H9 (cell line): ENCODE measurements around a stretch of chr5.

DNA sequence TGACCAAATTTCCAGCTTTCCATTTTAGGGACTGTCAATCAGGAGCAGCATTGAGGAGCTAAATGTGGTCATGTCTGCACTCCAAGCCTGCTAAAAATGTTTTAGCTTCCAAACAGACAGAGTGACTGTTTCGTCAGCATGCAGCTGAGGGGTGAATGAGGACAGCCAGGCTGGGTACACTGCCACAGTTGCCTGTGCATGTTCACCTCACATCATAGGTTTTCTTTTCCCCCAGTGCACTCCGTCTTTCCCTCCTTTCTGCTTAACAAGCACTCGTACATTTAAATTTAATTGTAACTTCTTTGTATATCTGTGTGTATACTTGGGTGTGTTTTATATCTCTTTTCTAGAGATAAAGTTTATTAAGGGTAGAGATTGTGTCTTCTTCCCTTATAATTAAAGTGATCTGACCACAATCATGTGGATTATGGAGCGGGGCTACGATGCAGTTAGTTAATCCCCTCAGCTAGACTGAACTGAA lies 138.0 kb downstream of the ARRDC3 start:
- PRO-cap: no peak

DNA sequence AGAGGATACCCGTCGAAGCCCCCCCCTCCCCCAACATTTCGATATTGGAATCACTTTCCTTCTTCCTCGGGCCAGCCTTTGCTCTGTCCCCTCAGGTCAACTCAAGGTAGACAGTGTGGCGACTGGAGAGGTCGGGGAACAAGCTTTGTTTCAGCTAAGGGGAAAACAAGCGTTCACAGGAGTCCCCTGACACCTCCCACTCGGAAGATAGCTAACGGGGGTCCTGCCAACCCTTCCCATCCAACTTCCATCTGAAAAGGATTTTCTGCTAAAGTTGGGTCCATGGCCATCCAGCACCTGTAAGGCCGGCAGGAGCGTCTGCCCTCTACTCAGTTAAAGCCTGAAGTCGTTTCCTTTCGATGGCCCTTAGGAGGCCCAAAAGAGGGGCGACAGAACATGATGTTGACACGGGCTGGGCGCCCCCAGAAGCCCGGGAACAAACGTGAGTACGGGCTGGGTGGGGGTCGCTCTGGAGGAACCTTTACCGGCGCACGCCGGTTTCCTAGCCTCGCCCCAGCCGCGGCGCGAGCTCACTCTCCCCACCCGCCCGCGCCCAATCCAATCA lies 2.6 kb downstream of the ARRDC3 start:
- PRO-cap: bidirectional peak, plus-strand start outside the sequence, minus-strand start at position 537 of the sequence

- PRO-cap: no peak
Observed at GRCh38 chr5:91383865-91384135, 683 bp upstream of the ARRDC3 start.

GRCh38 chr5:93359017-93359547 lies 223.9 kb upstream of the NR2F1 start:
- PRO-cap: no peak

DNA sequence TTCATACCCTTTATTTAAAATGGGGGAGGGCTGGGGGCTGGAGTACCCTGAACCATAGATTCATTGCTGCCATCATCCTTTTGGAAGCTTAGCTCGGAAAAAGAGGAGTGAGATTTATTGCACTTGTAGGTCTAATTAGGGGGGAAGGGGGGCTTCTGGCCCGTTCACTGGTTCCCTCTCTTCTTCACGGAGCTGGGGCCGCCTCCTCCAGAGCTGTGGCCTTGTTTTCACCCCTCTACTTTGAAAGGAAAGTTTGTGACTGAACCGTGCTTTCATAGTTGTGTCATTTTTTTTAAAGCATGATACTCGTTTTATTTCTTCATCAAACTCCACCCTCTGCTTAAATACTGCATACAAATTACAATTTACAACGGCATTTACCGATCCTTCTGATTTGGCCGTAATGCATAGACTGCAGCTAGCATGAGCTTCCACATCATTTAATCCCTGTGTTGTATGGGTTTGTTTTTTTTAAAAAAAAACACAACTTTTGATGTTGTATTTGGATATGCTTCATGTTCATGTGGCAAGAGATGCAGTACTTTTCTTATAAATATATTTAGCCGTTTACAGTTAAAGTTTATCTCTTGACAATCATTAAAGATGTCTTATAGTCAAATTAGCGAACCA lies 3.0 kb downstream of the NR2F1 start:
- PRO-cap: no peak

- PRO-cap: no peak
Observed at GRCh38 chr5:93607778-93608253, 24.8 kb downstream of the NR2F1 start.

- PRO-cap: bidirectional peak, plus-strand start at chr5:95178308, minus-strand start at chr5:95178053; unidirectional peak, minus-strand start at chr5:95178546
Observed at GRCh38 chr5:95177932-95178658, 106.8 kb downstream of the MCTP1 start.

DNA sequence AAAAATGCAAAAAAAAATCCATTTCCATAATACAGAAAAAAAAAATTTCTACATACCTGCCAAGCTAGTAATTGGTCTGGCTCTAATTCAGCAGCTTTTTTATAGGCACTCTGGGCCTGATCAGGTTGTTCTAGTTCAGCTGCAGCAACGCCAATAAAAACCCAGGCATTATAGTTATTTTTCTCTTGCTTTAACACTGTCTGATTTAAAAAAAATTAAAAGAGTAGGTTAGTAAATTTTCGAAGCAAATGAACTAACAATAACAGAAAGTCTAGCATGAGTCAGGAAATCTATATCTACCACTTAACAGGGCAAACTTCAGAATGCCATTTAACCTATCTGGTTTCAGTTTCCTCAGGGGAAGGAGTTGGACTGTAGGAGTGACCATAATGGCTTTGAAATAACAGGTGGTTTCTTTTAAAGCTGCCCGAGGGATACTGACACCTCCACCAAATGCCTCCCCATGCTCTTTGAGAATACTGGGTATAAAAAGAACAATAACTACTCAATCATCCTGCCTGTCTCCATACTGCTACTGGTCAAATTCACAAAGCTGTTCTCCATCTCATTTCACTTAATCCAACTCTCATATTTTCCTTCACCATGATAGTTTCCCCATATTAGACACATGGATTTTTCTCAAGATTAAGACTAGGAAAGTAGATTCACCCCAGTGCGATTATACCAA lies 11.5 kb downstream of the SKIC3 start:
- PRO-cap: no peak

DNA sequence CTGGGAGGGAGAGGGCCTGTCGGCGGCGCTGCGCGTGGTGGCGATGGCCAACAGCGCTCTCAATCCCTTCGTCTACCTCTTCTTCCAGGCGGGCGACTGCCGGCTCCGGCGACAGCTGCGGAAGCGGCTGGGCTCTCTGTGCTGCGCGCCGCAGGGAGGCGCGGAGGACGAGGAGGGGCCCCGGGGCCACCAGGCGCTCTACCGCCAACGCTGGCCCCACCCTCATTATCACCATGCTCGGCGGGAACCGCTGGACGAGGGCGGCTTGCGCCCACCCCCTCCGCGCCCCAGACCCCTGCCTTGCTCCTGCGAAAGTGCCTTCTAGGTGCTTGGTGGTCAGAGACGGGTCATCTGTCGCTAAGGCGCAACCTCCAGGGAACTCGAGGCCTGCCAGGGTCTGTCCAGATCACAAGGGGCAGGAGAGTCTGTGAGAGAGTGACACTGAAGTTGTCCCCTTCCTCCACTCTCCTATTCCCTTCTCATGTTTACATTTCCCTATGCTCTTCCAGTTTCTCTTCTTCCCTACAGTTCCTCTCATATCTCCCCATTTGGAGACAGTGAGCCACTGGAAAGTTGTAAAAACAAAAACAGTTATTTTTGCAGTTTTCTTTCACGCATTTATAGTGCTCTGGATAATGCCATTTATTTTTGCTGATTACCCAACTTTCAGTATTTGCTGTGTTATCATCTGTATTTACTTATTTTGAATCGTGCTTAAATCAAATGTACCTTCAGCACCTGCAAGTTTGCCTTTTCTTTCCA lies 1.6 kb downstream of the GPR150 start:
- PRO-cap: unidirectional peak, minus-strand start at position 98 of the sequence

- PRO-cap: no peak
Observed at GRCh38 chr5:95727735-95728284, 3.3 kb upstream of the RHOBTB3 start.

DNA sequence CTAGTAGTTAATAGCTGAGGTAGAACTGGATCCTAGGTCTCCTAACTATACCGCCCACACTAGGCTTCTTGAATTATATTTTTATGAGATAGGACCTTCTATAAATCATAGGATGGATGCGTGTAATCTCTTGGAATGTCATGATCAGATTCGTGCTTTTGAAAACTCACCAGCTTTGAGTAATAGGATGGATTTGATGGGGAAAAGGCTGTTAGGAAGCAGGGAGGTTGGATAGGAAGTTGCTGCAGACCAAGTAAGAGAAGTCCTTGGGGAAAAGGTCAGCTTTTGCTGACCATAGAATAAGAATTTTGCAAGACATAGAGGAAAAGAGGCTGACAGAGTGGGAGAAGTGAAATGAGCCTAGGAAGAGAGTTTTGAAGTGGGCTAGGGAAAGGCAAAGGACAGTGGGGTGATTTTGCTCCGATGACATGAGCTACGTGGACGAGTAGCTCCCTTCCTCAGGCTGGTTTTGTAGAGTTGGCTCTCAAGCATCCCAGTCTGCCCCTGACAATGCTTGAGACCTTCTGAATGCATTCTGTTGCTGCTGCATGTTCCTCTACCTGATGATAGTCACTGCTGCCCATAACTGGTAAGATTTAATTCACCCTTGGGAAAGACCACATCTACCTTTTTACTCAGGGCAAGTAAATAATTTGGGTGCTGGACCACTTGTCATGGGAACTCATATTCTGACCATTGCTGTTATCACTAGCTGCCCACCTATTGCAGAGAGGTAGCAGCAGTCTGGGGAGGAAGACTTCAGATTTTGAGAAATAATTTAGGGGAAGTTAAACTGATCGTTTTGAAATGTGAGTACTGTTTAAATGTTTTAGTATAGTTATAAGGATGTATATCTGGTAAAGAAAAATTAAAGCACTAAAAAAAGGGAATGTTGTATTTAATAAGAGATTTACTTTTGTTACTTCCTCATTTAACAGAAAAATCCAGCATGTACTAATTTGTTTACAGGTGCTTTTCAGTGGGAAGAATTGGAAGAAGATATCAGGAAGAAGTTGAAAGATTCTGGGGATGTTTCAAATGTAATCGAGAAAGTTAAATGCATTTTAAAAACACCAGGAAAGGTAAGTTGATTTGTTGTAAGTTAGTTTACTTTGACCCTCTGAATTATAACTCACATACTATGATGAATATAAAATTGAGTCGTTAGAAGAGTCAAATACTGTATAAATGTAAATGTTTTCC lies 31.8 kb downstream of the RHOBTB3 start:
- PRO-cap: no peak

DNA sequence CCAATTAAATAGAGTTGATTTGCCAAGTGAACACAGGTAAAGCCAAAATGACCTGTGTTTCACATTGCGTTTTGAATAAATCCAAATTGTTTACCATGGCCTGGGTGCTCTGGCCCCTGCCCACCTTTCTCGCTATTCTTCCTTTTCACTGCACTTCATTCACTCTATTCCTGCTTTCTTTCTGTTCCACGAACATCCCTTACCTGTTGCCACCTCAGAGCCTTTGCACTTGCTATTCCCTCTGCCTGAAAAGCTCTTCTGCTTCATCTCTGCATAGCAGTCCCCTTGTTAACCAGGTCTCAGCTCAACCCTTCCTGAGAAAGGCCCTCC lies 6.8 kb downstream of the GLRX start:
- PRO-cap: no peak

GRCh38 chr5:95821154-95821806 lies 1.2 kb downstream of the GLRX start:
- PRO-cap: no peak

DNA sequence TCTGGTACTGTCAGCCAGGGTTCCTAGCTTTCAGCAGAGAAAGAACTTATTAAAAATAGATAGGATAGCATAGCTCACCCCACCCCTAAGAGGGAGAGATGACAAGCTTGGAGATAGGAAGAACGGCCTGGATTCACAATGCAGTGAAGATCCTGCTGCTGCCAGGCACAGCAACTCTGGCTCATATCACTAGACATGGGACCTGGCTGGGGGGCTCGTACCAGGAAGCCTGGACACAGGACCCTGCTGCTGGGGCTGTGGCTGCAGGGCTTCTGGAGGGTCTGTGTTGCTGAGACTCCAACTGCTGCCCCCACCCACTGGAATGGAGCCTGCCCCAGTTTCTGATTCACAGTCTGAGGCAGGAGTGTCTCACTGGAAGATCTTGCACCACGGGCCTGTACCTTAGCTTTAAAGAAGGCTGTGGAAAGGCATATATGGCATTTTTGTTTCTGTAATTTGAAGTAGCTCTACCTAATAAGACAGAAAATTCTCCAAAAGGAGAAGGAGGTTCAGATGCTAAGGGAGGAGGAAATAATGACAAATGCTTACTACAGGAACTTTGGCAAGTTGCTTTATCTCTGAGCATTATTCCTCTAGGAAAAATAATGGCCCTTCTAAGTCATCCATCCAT lies 31.0 kb upstream of the GLRX start:
- PRO-cap: no peak

DNA sequence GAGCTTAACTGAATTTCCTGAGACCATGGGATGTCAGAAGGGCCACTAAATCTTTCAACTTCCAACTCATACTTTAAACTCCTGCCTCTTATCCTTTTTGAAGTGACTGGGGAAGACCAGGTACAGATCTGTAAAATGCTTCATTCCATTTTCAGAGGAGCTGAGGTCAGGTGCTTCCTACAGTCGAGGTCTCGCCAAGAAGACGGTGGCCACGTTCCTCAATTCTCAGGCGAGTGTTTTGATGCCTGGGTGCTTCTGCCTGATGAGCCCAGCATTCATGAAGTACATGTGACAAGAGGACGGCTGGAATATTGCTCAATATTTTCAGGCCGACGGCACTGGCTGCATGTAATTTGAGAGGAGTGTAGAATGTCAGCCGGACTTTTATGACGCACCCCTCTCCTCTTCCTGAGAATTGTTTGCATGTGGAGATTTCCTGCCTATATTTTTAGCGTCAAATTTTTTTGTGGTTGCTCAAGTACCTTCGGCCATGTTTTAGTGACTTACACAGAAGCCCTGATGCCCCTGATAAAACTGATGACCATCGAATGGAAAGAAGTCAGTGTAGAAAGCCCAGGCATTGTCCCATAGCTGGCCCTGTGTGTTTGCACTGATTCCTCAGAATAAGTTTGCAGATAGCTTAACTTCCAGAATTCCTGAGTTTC lies 38.8 kb upstream of the GLRX start:
- PRO-cap: no peak

GRCh38 chr5:95862624-95863835 lies 40.5 kb upstream of the GLRX start:
- PRO-cap: no peak

DNA sequence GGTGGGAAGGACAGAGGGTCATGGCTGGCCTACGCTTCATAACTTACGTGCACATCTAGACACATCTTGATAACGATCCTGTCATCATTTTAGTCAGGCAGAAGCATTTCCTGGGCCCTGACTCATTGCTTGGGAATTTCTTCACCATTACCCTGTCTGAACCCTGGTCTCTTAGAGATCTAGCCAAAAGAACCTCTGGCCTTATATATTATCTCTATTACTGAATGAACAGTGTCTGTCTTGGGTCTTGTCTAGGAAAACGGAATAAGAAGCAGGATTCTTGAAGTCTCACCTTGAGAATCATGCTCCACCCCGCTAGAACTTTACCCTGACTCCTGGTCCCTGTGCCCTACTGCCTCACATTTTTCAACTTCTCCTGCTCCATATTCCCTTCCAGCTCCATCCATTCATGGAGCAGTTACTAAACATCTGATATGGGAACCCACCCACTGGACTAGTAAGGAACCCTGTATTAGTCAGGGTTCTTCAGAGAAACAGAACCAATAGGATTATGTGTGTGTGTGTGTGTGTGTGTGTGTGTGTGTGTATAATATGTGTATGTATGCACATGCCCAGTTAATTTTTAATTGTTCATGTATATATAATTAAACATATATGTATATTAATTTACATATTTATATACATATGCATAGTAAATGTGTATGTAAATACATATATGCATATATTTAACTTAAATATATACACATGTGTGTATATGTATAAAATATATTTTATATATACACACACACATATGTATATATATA lies 106.6 kb upstream of the ELL2 start:
- PRO-cap: unidirectional peak, minus-strand start at position 423 of the sequence

DNA sequence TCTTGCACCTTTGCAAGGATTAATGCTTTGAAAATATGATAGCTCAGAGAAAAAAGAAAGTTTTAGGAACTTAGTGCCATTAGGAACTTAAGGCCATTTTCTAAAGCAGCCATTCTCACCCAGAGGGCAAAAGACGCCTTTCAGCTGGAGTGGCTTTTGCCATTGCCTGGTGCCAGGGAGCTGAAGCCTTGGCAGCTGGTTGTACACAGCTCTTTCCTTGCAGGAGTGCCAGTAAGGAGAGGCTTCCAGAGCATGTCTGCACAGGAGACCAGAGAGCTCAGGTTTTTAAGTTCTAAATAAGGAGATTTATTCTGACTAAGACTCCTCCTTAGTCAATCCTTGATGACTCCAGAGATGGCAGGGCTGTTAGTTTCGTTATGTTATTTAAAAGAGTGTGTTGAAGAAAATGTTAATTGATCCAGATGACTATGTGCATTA lies 151.9 kb upstream of the ELL2 start:
- PRO-cap: no peak

DNA sequence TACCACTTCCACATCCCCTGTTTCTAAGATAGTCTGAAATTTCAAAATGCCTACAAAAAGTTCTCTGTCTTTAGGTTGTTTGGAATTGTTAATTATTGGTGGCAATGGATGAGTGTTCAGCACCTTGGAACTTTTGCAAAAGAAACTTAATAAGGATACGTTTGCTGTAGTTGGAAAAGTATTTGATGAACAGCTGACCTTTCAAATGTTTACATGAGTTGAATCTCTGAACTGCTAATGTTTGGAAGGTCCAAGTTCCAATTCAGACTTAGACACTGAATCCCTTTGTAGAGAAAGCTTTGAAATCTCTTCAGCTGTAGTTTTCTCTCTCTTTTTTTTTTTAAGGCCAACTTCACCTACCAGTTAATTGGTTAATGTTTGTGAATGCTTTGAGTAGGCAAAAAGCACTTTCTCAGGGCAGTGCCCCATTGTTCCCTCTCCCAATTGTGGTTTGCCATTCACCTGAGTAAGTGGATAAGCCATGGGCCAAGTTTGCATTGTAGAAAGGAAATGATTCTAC lies 156.3 kb upstream of the ELL2 start:
- PRO-cap: no peak

GRCh38 chr5:96145839-96146477 lies 184.3 kb upstream of the ELL2 start:
- PRO-cap: no peak